Bronchus fibroblast of lung (primary cell): Measurements from ENCODE around the genes ZNF107 and ZNF138.

DNA sequence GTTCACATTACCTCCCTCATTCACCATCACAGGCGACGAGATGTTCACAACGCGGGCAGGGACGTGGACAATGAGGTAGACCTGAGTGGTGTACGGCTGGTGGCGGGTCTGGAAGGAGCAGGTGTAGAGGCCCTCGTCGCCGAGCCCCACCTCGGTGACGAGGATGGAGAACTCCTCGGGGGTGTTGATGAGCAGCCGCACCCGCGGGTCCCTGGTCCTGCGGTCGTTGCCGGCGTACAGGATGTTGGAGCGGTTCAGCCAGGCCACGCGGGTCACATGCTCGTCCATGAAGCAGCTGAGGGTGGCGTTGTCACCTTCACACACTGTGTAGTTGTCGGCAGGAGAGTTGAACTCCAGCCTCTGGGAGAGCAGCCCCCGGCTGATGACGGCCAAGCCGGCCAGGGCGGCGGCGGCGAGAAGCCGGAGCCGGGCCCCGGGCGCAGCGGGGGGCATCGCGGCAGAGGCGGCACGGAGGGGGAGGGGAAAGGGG lies 7.2 kb upstream of the ZNF680 start:
- RAMPAGE, long total RNA = no peak

DNA sequence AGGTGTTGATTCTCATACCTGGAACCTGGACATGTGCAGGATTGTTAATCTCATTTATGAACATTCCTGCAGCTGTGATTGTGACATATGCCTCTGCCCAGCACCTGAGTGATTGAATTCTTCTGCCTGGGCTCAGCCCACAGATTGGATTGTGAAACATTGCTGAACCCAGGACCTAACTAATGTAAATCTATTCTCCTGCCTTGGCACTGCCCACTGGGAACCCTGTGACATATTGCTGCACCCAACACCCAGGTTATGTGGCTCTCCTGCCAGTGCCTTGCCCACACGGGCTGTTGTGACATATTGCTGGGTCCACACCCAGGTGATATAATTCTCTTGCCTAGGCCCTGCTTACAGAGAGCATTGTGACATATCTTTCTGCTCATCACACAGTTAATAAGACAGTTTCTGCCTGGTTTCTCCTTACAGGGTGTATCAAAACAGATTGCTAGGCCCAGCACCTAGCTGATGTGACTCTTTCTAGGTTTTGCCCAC lies 50.8 kb upstream of the ZNF680 start:
- RAMPAGE, long total RNA = no peak

GRCh38 chr7:64658918-64659355 lies 7.0 kb upstream of the ZNF107 start:
- RAMPAGE, long total RNA = no peak

DNA sequence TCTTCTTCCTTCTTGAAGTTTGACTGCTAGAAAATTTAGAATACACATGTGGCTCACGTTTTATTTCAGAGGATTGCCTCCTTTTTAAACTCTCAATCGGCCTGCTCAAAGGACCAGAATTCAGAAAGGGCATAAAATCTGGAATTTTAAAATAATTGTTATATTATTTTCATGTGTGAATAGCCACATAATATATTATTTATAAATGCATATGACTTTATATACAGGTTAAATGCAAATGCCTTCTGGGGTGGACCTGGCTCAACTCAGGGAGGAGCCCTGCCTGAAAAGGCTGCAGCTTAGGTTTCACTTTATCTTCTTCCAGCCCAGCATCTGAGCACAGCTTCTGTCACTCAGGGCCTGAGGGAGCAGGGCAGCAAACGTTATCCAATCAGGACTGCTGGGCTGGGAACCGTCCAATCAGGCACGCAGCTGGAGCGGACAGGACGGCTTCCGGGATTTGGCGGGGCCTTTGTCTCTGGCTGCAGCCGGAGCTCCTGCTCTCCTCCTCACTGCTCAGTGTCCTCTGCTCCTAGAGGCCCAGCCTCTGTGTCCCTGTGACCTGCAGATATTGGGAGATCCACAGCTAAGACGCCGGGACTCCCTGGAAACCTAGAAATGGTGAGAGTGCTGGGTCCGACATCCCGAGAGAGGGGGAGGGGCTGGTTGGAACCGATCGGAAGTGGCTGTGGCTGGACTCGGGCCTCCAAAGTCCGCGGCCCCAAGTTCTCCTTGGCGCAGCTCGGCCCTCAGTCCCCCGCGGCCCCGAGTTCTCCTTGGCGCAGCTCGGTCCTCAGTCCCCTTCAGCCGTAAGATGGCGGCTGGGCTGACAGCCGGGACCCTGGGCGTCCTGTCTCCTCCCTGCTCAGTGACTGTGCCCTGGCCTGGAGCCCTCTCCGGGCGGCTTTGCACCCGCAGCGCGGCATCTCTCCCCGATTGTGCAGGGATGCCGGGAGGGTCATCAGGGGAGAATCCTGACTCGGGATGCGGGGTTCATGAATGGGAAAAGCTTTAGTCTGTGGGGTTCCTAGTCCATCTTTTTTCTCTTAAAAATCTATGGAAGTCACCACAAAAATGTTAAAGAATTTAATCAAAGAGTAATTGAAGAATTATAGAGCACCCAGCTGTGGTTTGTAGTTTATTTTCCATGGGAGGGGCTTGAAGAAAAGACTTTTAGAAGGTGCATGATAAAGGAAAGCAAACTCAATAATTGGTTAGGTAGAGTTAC lies at the start of gene ZNF107:
ZNF107 (plus strand) TSS at position 469 of the 1,228 bp plus-strand sequence.
- RAMPAGE, long total RNA = start-site peak on the plus strand centred at position 463 of the sequence, 37 bp wide, 78 and 56 reads in 2 replicates

- RAMPAGE, long total RNA = start-site peak on the plus strand at chr7:64794393-64794433, 96 and 84 reads in 2 replicates
These were observed at the start of gene ZNF138 for GRCh38 chr7:64793969-64794979. Gene ZNF138 (plus strand): TSS chr7:64794428.

- RAMPAGE, long total RNA = no peak
These were observed 41.5 kb downstream of the ZNF138 start for GRCh38 chr7:64835557-64836240.

DNA sequence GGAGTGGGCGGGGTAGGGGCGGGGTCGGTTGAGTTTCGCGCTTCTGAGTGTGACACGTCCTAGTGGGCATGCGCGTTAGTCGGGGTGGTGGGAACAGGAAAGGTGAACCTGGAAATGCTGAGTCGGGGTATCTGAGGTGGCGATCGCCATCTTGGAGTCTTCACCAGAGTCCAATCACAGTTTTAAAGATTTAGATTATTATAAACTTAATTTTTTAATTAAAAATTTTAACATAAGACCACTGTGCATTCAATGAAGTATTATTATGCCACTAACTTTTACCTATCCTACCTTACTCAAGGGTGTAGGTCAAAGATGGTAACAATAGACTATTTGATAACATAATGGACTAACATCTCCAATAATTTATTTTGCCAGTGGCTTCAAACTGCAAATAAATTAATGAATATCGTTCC lies 45.8 kb downstream of the ZNF138 start:
- RAMPAGE, long total RNA = no peak

DNA sequence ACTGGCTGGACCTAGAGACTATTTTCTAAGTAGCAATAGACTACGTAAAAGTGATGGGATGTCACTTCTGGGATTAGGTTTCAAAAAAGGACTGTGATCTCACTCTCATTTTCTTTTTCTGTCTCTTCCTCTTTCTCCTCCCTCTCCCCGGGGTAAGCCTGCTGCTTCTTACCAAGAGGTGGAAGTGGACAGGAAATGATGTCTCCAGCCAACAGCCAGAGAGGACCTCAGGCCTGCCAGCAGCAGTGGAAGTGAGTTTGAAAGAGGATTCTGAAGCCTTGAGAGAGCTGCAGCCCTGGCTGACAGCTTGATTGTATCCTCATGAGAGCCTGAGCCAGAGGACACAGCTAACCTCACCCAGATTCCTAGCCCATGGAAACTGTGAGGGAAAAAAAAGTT lies 30.1 kb upstream of the ERV3-1 start:
- RAMPAGE, long total RNA = no peak

GRCh38 chr7:65251782-65252848 lies 121.5 kb upstream of the ZNF92 start:
- RAMPAGE, long total RNA = no peak

DNA sequence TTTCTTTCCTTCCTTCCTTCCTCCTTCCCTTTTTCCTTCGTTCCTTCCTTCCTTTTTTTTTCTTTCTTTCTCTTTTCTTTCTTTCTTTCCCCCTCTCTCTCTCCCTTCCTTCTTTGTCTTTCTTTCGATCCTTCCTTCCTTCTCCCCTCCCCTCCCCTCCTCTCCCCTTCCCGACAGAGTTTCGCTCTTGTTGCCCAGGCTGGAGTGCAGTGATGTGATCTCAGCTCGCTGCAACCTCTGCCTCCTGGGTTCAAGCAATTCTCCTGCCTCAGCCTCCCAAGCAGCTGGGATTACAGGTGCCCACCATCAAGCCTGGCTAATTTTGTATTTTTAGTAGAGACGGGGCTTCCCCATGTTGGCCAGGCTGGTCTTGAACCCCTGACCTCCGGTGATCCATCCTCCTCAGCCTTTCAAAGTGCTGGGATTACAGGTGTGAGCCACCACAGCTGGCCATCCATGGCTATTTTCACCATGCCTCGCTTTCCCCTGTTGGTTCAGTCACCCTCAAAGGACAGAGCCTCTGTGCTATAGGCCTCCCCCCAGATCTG lies 150.2 kb upstream of the VKORC1L1 start:
- RAMPAGE, long total RNA = no peak

DNA sequence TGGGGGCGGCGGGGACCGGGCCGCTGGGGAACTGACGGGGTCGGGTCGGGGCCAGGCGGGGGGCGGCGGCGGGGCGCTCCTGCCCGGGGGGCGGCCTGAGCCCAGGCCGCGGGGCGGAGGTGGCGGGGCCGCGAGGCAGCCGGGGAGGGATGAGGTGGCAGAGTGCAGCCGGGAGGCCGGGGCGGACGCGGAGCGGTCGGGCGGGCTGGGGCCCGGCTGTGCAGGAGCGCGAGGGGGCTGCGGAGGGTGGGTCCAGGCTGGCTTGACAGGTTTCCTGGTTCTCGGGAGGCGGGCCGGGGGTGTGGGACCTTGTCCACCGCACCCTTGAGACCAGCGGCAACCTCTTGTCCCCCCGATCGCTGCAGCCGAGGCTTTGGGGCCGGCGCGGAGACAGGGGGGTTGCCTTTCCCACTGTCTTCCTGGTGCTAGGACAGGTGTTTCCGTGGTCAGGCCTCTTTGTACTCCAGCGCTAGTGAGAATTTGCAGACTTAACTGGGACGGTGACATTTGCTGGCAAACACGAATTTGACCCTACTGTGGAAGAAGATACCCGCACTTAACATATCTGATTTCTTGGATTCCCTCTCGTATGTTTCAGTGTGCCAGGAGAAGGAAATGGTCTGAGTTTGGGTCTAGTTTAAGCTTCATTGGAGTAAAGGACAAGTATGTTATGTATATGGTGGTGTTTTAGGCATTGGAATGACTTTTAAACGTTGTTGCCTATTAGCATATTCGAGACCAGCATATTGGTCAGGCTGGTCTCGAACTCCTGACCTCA lies 970 bp downstream of the VKORC1L1 start:
- RAMPAGE, long total RNA = no peak

DNA sequence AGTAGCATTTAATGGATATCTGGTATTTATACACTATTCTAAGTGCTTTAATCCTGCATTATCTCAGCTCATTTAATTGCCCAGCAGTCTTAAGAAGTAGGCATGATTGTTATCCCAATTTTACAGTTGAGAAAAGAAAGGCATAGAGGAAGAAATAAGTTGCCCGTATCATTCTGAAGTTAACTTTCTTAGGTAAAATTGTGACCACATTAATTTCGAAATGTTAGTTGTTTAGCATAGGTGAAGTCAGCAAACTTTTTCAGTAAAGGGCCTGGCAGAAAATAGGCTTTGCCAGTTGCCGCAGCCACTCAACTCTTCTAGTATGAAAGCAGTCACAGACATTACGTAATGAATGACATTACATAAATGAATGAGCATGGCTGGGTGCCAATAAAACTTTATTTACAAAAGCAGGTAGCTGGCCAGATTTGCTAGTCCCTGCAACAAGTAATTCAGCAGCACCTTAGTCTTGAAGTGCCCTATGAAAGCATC lies 30.0 kb downstream of the GUSB start:
- RAMPAGE, long total RNA = no peak

DNA sequence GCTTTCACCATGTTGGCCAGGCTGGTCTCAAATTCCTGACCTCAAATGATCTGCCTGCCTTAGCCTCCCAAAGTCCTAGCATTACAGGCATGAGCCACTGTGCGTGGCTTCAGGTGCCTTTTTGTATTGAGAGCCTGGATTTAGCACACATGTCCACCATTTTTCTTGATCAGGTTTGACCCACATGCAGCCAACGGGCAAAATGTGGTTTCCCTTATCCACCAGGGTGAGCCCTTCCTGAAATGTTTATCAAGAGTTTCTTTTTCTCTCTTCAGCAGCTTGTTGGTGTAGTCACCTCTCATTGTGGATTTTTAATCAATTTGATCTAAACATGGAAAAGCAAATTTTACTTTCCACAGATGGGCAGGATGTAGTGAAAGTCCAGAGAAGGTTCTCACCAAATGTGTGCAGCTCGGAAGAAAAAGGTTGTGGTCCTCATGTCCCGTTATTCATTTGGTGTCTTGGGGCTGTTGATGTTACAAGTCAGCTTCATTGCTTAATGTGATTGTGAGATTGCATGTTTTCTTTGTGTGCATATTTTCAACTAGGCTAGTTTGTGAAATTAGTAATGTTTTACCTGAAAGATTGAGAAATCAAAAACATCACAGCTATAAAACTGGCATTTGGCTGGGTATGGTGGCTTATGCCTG lies 28.9 kb downstream of the GUSB start:
- RAMPAGE, long total RNA = no peak

- RAMPAGE, long total RNA = no peak
These were observed 15.0 kb upstream of the TPST1 start for GRCh38 chr7:66190087-66190502.

- RAMPAGE, long total RNA = no peak
These were observed 173.9 kb downstream of the TPST1 start for GRCh38 chr7:66378902-66379485.

DNA sequence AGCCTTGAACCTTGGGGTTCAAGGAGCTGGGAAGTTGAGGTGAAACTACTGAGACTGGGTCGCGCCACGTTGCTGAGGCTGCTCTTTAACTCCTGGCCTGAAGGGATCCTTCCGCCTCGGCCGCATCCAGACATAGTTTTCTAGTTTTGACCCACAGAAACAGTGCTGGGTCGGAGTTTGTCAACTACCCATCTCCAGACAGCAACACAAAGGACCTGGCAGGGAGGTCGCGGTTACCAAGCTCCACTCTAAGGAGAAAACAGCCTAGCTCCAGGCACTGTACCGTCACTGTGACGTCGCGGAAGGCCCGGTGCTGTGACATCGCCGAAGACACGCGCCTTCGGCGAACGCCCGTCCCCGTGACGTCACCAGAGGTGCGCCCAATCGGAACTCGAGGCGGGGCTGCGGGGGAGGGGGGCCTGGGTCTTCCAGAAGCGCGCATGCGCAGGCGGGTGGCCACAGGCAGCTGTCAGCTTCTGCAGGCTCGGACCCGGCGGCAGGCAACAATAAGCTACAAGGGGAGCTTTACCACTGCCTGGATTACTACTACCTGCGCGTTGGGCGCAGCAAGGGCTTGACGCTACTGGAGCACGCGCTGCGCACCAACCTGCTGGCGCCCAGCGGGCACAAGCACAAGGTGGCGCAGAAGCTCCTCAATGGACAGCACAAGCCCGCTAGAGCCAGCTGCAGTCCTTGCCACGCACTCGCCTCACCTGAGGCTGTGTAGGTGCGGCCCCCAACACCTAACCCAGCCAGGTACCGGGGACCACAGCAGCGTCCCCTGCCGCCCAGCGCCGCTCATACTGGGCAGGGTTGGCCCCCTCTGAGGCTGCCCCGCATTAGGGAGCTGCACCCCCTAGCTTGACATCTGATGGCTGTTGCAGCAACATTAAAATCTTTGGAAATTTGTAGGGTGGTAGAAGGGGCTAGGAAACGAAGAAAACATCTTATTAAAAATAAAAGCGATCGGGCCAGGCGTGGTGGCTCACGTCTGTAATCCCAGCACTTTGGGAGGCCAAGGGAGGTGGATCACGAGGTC lies 208.4 kb downstream of the TPST1 start:
- RAMPAGE, long total RNA = no peak

DNA sequence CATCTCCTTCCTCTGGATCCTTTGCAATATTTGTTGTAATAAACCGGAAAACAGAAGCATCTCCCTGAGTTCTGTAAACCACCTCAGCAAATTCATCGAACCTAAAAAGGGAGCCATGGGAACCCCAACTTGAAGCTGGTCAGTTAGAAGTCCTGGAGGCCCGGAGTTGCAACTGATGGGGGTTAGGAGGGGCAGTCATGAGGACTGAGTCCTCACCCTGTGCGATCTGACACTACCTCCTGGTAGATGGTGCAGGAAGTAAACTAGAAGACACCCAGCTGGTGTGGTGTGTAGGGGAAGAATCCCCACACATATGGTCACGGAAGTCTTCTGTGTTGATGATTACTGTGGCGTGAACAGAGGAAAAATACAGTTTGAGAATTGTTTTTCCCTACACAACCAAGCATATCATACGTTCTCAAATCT lies 164.7 kb upstream of the KCTD7 start:
- RAMPAGE, long total RNA = no peak

GRCh38 chr7:66556981-66557706 lies 71.5 kb upstream of the KCTD7 start:
- RAMPAGE, long total RNA = no peak

DNA sequence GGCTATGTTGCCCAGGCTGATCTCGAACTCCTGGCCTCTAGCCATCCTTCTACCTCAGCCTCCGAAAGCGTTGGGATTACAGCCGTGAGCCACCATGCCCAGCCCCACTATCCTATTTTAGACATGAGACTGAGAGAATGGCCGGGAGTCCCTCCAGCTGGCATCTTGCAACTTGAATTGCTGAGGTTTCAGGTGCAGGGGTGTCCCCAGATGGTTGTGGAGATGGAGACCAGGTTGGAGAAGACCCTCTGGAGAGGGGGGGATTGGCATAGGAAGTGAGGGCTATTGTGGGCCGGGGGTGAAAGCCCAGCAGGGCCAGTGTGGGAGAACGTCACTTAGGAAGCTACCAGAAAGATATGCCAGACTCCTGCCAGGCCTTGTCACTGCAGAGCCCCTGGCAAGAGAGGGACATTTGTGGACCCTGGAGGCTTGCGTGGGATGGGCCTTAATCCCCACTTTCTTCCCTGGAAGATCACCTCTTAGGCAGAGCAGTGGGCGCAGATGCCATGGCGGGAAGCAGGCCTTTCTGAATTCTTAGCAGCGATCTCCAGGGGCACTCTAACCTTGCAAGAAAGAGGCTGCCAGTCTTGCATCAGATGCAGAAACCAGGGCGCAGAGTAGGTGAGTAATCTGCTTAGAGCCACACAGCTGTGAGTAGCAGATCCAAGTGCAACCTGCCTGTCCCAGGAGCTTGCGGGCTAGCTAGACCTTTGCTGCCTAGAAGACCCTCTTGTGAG lies 39.8 kb downstream of the KCTD7 start:
- RAMPAGE, long total RNA = no peak

DNA sequence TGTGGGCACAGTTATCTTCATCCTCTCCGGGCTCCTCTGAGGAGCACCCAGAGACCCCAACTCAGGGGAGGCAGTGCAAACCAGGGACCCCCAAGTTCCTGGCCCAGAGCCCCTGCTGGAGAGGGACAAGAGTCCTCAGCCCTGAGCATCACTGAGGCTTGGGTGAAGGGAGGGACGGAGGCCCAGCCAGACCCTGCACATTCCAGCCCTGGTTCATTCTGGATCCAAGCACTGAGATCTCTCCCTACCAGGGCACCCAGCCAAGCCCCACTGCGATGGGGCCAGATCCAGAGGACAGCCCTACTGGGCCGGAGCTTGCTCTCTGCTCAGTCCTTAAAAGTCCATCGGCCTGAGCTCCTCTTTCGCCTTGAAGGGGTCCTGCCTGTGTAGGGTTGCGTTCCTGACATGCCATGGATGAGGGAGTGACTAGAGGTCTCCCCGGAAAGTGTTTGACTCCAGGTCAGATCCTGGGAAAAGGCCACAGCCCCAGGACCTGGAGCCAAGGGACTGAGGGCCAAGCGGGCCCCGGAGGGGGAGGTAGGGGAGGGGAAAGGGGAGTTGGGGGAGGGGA lies 40.5 kb upstream of the RABGEF1 start:
- RAMPAGE, long total RNA = no peak